ENCODE measurements around a stretch of chr3.

DNA sequence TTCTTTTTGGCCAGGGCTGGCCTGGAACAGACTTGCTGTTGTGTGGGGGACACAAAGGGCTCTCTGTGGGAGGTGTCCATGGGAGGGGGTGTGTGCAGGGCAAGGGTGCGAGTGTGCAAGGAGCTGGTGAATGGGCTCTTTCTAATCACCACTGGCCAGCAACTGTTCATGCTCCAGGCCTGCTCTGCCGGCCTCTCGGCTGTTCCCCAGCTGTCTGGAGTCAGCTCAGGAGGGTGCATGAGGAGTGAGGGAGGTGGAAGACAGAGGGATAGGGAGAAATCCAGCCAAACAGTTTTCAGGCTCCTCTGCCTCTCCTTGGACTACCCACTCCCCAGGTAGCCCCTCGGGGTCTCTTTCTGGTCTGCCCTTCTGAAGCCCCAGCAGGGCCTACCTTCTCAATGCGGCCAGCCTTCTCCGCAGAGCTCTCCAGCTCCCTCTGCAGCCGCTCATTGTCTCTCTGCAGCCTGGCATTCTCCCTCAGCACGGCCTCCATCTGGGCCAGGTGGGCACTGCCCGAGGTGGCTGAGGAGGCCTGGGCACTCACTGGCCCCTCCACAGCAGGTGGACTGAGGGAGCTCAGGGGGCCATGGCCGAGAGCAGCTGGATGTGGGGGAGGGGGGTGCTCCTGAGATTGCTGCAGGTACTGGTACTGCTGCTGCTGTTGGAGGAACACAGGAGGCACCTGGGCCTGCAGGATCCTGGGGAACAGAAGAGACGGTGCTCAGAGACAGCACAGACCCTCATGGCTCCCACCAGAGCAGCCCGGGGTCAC is 7.0 kb downstream of the AMOTL2 start:
- CAGE, long polyA plus RNA = no peak
- RRBS = no CpG with 5 or more reads among the region's 12 CpGs

DNA sequence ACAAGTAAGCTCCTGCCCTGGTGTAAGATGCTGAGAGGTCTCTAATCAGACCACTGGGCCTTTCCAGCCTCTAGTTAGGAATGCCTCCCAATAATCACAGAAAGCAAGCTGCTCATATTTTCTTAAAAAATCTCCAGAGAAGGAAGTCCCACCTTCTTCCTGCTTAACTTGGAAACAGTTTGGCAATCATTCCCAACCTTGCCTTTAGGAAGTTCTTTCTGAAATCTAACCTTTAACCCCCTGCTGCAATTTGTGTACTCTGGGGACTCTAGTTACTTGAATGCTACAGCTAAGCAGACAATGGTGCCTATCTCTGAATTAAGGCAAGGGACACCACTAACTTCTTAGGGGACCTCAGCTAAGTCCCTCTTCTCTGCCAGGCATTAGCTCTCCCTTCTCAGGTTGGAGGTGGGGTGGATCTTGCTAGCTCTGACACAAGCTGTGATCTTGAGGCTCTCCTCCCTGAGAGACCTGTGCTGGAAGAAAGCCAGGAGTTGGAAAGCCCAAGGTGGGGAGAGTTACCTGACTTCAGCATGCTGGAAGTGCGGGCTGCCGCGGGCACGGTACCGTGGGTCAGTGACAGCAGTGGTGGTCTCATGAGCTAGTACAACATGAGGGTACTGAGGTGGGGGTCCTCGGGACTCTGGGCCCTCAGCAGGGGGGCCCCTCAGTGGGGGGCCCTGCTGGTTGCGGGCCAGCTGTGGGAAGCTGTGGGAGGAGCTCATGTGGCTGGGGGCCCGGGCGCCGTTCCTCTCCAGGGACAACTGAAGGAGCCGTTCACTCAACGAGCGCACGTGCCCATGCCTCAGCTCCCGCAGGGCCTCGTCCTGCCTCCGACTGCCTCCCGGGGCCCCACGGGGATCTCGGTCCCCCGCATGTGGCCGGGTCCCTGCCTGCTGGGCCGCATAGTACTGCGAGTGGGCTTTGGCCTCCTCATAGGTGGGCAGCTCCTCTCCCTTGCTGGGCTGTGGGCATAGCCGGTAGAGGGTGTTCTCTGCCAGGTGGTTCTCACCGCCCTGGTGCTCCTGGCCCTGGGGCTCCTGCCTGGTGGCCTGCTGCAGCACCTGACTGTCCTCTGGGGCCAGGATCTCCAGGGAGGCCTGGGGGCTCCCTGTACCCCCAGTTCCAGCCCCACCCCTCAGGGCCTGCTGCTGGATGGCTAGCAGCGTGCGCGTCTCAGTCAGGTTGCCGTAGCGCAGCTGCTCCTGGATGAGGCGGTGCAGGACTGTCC is 3.7 kb downstream of the AMOTL2 start:
- CAGE, long polyA plus RNA = no peak
- RRBS = 3% methylated on average over 5 of the region's 32 CpGs

- CAGE, long polyA plus RNA = no peak
- RRBS = 88% methylated on average over 2 of the region's 14 CpGs
Measured at GRCh38 chr3:134916668-134916943, 121.5 kb downstream of the EPHB1 start.

- CAGE, long polyA plus RNA = no peak
- RRBS = no CpG with 5 or more reads among the region's 6 CpGs
Measured at GRCh38 chr3:135155688-135156332, 360.8 kb downstream of the EPHB1 start.

- CAGE, long polyA plus RNA = no peak
- RRBS = no CpG with 5 or more reads among the region's 18 CpGs
Measured at GRCh38 chr3:135257477-135258095, 462.5 kb downstream of the EPHB1 start.

- CAGE, long polyA plus RNA = no peak
- RRBS = no CpG with 5 or more reads among the region's 4 CpGs
Measured at GRCh38 chr3:136001114-136001750, 35.7 kb downstream of the PPP2R3A start.

- CAGE, long polyA plus RNA = no peak
- RRBS = no CpG with 5 or more reads among the region's 5 CpGs
Measured at GRCh38 chr3:136103249-136103754, 92.8 kb downstream of the MSL2 start.

- CAGE, long polyA plus RNA = no peak
- RRBS = no CpG with 5 or more reads among the region's 19 CpGs
Measured at GRCh38 chr3:136250836-136251512, 834 bp downstream of the PCCB start.

- CAGE, long polyA plus RNA = no peak
- RRBS = no CpG with 5 or more reads among the region's 4 CpGs
Measured at GRCh38 chr3:136328667-136328981, 78.5 kb downstream of the PCCB start.

GRCh38 chr3:136617277-136617815 is 134.8 kb downstream of the STAG1 start:
- CAGE, long polyA plus RNA = no peak
- RRBS = no CpG with 5 or more reads among the region's 1 CpG

GRCh38 chr3:136860596-136861107 is 1.4 kb upstream of the NCK1 start:
- CAGE, long polyA plus RNA = no peak
- RRBS = no CpG with 5 or more reads among the region's 5 CpGs

DNA sequence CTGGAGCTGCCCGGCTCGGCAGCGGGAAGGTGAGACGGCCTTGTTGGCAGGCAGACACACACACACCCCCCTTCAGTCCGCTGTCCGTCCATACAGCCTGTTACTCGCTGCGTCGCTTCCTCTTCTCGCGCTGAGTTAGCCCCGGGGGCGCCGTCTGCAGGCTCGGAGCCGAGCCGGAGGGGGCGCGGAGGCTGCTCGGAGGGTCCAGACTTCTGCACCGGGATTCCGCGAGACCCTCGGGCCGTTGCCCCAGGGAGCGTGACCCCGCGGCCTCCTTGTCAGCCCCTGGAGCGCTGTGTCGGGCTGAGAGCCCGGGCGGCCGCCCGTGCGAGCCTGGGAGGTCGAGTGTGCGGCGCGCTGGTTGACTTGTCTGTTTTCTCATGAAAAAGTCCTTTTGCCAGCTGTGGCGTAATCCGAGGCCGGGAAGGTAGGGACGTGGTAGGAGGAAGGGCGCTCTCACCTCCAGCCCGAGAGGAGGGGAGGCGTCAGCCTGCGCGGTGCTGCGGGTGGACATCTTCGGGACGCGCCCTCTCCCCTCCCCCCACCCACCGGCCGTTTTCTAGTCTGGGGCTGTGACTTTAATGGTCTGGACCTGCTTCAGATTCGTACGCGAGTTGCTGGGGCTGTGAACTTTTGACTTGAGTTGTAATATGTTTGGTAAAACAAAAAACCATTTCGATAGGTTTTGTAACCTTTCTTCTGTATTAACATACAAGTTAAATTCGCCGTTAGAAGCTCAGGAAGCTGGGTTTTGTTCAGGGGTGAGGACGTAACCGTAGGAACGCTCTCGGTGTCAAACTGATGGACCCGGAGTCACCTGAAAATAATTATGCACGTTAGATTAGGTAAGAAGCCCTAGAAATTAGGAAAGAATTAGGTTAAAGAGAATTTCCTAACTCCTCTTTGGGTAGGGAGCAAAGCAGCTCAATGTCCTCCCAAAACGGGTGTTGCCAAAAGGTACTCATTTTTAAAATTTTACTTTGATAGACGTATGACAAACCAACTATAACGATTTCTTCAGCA is 628 bp downstream of the NCK1 start:
- CAGE, long polyA plus RNA = no peak
- RRBS = 1% methylated on average over 15 of the region's 69 CpGs

GRCh38 chr3:136893631-136894203 is 31.7 kb downstream of the NCK1 start:
- CAGE, long polyA plus RNA = no peak
- RRBS = no CpG with 5 or more reads among the region's 3 CpGs

GRCh38 chr3:137998517-137999313 is 11.2 kb upstream of the CLDN18 start:
- CAGE, long polyA plus RNA = no peak
- RRBS = no CpG with 5 or more reads among the region's 21 CpGs

GRCh38 chr3:138136872-138137357 is 4.7 kb upstream of the A4GNT start:
- CAGE, long polyA plus RNA = no peak
- RRBS = no CpG with 5 or more reads among the region's 1 CpG

- CAGE, long polyA plus RNA = no peak
- RRBS = no CpG with 5 or more reads among the region's 4 CpGs
Measured at GRCh38 chr3:138188375-138188653, 1.2 kb downstream of the ARMC8 start.

DNA sequence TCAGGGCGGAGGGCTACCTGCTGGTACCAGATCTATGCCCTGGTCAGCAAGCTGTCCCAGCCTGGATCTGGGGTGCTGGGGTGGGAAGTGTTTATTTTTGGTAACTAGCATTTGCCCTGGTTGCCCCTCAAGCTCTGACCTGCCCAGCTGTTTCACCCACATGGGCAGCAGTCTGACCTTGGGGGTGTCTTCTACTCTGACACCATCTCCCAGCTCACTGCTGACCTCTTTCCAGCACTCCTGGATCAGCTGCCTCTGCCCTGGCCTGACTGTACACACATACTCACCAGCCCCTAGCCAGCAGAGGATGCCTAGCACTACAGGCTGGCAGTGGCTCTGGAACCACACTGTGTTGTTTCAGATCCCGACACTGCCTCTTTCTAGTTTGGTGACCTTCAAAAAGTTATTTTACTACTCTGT is 16.3 kb downstream of the MRAS start:
- CAGE, long polyA plus RNA = no peak
- RRBS = no CpG with 5 or more reads among the region's 2 CpGs

- CAGE, long polyA plus RNA = no peak
- RRBS = no CpG with 5 or more reads among the region's 4 CpGs
Measured at GRCh38 chr3:138725630-138726370, 108.9 kb downstream of the PIK3CB start.

GRCh38 chr3:138750461-138750926 is 84.2 kb downstream of the PIK3CB start:
- CAGE, long polyA plus RNA = no peak
- RRBS = no CpG with 5 or more reads among the region's 4 CpGs

DNA sequence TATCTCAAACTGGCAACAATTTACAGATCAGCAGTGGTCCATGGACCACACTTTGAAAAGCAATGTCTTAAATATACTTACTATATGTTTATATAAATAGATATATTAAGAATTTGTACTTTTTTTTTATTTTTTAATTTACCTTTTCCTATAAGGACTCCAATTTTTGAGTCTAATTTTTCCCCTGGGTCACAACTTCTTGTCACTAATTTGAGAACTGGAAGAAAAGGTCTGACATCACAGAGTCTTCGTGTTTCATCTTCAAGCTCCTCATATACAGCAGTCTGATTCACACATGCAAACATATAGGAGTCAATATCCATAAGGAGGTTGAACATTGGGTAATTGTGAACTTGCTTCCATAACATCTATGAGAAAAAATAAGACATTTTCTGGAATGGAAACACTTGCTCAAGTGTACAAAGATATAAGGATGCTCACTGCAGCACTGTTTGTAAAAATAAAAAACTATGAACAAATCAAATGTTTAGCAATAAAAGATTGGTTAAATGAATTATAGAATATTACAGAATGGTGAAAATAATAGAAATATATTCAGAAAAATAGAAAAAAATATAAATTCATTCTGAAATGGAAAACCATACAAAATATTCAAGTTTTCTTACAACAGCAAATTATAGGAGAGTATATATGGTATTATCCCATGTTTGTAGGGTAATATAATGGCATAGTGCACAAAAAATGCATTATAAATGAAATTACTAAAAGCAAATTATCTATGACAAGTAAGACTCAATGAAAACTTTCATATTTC is 78.9 kb downstream of the PIK3CB start:
- CAGE, long polyA plus RNA = no peak
- RRBS = no CpG with 5 or more reads among the region's 1 CpG

Data from mammary epithelial cell (primary cell).